ENCODE measurements around a stretch of chr20.

DNA sequence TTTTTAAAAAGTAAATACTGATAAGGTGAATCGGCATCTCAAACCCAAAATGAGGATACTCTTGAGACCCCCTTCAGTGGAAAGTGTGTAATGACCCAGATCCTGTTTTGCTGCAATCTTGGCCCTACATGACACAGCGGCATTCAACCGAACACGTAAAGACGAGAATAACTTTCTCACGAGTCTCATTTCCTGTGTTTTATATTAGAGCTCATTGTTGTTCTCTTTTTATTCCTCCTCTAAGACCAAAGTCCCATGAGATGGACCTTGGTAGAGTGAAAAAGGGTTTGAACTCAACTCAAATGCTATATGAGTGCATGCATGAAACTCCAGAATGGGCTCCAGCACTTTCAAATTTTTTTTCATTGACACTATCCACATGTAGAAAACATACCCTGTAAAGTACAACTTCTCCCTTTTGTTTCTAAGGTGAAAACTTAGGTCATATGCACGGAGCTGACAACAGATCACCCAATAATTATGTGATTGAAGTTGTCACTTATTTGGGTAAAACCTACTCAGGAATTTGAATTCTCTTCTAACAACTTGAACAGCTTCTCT, 34.7 kb upstream of the GPCPD1 start:
- RRBS: no CpG with 5 or more reads among the region's 7 CpGs

DNA sequence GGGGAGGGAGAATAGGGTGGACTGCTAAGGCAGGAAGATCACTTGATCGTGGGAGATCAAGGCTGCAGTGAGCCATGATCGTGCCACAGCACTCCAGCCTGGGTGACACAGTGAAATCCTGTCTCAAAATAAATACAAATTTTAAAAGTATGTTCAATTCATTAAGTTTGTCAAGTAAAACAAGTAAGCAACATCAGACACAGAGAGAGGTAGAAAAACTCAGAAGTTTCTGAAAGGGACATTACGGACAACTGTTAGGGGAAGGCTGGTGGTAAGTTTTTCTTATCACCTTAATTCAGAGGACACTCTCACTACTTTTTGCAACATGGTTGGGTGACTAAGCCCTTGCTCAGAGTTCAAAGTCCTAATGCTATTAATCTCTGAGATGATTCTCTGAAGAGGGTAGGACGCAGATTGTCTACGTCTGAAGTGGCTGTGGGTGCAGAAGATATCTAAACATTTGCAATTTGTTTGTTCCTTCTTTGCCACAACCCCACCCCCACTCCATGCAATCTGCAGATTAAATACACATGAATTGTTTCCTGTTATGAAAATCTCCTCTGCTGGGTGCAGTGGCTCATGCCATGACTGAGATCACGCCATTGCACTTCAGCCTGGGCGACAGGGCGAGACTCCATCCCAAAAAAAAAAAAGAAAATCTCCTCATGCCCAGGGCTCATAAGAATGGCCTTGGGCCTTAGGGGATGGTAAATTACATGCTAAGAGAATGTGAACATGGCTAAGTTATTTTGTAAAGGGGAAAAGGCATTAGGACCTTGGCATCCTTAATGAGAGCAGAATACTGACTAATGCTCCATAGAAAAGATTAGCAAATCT, 12.9 kb upstream of the SHLD1 start:
- RRBS: no CpG with 5 or more reads among the region's 8 CpGs

DNA sequence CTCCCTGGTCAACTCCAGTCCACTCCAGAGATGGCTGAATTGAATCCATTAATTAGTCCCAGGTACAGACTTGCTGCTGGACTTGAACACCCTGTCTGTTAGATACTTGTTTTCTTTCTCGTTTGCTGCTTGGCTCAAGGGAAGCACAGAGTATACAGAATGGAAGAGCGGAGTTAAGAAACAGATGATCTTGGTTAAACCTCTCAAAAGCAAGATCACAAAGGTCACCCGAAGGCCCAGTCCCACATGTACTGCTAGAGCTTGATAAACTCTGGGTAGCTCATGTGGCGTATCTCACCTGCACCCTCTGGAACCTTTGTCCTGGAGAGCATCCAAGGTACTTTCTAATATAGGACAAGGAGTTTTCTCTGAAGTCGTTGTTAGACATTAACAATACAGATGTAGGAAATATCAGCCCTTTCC, 31.9 kb downstream of the SHLD1 start:
- RRBS: no CpG with 5 or more reads among the region's 5 CpGs

- RRBS: no CpG with 5 or more reads among the region's 6 CpGs
Measured at GRCh38 chr20:5823100-5823572, 72.9 kb downstream of the SHLD1 start.

- RRBS: no CpG with 5 or more reads among the region's 3 CpGs
Measured at GRCh38 chr20:5843031-5843259, 68.4 kb upstream of the CHGB start.

DNA sequence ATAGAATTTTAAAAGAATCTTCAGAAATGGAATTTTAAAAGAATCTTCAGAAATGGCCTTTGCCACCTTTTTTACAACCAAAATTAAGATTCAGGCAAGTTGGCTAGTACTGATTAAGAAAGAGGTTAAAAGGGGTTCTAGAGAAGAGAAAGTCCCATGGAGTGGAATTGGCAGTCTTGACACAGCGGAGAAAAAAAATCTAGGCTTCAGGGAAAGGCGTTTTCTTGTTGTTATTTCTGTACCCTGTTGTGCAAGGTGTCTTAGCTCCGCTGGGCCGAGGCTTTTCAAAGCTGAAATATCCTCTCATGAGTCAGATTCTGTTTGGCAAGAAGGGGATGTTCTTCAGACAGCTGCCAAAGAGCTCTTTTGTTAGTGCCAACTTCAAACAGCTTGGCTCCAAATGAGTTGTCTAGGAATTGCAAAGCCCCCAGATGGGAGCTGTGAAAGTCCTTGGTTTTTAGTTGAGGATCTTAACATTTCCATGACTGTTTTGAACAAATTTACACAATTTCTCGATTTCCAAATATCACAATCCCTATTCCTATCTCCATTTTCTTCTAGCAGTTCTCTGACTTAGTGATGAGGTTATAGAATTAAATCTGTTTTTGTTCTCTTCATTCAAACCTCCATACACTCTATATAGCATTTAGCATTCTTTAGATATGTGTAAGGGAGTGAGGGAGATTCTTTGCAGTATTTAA, 2.3 kb downstream of the CRLS1 start:
- RRBS: no CpG with 5 or more reads among the region's 5 CpGs

- RRBS: no CpG with 5 or more reads among the region's 5 CpGs
Measured at GRCh38 chr20:6009639-6010334, 3.9 kb downstream of the CRLS1 start.

- RRBS: no CpG with 5 or more reads among the region's 10 CpGs
Measured at GRCh38 chr20:6011834-6012874, 6.2 kb downstream of the CRLS1 start.

GRCh38 chr20:6024745-6025577, 19.0 kb downstream of the CRLS1 start:
- RRBS: no CpG with 5 or more reads among the region's 2 CpGs

DNA sequence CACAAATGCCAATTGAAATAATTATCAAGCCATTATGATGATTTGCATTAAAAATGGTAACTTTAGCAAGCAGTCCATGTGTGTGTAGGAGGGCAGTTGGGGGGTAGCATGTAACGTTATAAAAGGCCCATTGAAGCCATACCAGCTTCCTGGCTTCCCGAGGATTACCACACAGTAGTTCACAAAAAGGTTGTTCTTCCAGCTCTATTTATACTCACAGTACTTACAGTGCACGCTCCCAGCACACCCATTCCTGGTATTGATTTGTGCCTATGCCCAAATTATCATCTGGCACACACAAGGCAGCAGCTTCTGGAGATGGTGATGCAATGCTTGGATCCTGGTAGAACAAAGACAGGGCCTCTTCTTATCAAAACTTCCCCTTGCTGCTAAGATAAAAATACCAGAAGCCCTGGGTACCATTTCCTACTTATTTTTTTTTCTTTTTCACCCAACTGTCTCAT, 436.8 kb downstream of the HAO1 start:
- RRBS: no CpG with 5 or more reads among the region's 3 CpGs

GRCh38 chr20:7540910-7541332, 399.3 kb downstream of the HAO1 start:
- RRBS: no CpG with 5 or more reads among the region's 2 CpGs

DNA sequence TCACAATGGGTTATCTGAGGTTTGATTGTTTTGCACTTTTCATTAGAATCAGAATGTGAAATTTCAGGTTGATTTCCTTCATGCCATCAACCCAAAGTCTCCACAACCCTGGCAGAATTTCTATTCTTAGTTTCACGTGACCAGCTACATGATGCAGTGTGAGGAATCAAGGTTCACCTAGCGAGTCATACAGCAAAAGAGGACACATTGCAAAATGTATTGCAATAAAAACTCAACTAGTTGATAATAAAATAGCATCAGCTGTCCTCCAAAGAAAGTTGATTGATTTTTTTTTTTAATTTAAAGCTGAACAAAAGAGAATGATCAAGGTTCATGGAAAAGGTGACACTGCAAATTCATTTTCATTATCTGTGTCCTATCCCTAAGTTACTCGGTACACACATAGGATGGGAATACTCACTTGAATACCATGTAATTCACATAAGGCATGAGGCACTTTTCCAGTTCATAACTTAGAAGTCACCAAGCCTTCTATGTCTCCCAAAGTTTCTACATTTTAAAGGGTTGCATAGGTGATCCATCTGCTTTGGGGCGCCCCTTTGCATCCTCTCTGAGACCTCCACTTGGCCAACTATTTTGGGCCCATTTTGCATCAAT, 2.1 kb downstream of the HAO1 start:
- RRBS: no CpG with 5 or more reads among the region's 4 CpGs

GRCh38 chr20:7978126-7978922, 38.1 kb upstream of the HAO1 start:
- RRBS: no CpG with 5 or more reads among the region's 3 CpGs

GRCh38 chr20:7982342-7982889, 37.1 kb downstream of the TMX4 start:
- RRBS: no CpG with 5 or more reads among the region's 8 CpGs

DNA sequence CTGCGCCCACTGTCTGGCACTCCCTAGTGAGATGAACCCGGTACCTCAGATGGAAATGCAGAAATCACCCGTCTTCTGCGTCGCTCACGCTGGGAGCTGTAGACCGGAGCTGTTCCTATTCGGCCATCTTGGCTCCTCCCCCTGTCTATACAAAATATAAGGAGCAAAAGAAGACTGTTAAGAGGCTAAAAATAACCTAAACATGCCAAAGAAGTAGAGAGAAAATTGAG, 468.0 kb upstream of the PLCB4 start:
- RRBS: no CpG with 5 or more reads among the region's 8 CpGs

DNA sequence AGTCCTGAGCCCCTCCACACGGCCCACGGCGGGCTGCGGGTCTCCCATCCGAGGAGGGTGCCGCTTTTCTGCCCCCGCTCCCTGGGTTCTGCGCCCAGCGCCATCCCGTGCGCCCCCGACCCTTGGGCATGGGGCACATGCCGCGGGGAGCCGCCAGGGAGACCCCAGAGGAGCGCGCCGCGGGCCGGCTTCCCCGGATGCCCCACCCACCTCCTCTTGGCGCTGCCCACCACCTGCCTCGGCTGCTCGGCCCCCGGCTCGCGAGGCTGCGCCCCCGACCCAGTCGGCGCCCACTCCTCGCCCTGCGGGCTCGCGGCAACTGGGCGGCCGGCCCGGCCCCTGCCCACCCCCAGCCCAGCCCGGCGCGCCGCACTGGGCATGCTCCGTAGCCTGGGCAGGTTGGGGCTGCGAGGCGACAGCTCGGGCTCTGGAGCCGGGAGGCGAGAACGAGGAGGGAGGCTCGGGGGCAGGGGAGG, 556 bp upstream of the PLCB4 start:
- RRBS: 18% methylated on average over 29 of the region's 50 CpGs

DNA sequence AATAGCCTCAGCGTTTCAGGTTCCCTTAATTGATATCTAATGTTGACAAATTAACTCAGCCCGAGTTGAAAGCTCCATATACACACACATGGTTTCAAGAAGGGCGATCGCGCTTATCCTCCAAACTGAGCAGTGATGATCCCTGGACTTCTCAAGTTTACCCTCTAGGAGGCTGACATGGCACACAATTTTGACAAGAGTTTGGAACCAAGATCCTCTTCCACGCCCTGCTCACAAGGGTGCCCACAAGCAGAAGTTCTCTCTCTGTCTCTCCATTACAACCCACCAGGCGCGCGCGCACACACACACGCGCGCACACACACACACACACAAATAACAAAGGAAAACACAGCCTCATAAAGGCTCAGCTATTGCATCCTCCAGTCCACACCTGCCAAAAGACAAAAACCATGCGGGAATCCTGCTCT, 970 bp downstream of the PAK5 start:
- RRBS: no CpG with 5 or more reads among the region's 14 CpGs

DNA sequence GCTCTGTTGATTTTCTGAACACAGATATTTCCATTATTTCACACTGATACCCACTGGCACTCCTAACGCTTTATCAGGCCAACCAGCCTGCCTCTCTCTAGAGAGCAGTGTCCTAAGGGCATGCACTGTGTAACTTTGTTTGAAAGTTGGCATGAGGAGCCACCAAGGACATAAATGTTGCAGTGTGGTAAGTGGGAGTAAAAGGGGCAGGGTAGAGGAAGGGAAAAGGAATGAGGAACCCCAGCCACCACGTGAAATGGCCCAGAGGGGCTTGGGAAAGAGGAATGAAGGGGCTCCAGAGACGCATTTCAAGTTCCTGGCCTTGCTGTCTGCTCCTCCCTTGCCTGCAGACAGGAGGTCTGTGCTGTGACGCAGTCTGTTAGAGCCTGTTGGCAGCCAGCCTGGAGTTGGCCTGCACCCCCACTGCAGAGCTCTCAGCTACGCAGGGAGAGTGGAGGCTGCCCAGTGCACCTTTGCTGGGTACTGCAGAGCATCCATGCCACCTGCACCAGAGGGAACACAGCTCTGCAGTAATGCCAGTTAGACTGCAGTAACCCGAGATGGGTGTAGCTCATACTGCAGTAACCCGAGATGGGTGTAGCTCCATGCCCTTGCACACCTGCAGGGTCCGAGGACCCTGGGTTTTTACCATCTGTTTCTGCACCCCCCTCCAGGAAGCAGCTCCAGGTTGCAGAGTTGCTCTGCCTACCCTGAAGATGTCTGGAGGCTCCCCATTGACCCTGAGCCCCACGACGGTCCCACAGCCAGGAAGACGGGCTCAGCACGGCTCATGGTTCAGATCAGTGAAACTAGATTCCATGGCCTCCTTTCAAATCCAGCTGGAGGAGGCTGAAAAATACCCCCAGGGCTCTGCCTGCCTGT, 86.7 kb upstream of the SNAP25 start:
- RRBS: no CpG with 5 or more reads among the region's 12 CpGs

DNA sequence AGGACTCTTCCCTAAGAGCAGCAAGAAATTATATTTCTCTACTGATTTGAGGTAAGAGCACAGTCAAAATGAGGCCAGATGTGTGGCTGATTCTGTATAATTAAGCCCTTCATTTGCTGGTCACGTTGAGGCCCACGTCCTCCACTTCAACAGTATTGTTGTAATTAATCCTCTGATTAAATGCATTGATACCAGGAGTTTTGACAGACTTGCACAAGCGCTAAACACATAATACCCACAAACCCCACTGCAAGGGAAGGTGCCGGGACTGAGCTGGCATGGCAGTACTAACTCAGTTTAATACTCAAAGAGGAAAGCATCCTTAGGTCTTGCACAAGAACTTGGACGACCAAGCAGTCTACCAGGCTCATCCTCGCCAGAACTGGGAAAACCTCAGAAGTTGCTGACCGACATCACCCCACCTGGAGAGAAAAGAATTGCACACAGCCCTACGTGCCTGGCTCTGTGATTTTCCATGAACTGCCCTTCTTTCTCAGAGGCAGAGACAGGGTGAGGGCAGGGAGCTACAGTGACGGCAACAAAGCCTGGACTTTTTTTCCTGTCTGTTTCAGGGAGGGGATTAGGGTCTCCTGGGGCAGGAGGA, 8.2 kb downstream of the JAG1 start:
- RRBS: no CpG with 5 or more reads among the region's 9 CpGs

- RRBS: no CpG with 5 or more reads among the region's 2 CpGs
Measured at GRCh38 chr20:10856186-10856918, 182.6 kb upstream of the JAG1 start.

Measured in GM06990 (cell line).